Vermiform appendix (tissue), 1 donor: ENCODE measurements around a stretch of chr2.

DNA sequence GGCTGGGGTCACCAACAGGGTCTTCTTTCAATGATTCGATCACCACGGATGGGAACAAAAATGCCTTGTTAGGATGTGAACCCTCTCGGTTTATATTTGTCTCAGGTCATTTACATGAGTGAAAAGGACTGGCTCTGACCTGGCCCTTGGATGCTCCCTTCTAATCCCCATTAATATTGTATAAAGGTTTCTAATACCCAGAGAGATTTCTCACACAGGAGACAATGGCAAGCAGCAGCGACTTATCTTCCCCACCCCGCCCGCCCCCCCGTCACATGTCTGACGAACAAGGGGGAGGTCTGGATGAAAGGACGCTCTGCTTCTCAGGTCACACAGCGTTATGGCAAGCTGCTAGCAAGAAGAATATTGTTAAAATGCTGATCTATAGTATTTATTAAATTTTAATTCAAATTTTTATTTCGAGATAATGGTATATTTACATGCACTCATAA lies 30.3 kb upstream of the E2F6 start:
- PRO-cap, result no peak

GRCh38 chr2:11687827-11688696 lies 18.1 kb upstream of the NTSR2 start:
- PRO-cap, result no peak

- PRO-cap, result no peak
These were observed 4.2 kb downstream of the LPIN1 start for GRCh38 chr2:11750189-11751514.

DNA sequence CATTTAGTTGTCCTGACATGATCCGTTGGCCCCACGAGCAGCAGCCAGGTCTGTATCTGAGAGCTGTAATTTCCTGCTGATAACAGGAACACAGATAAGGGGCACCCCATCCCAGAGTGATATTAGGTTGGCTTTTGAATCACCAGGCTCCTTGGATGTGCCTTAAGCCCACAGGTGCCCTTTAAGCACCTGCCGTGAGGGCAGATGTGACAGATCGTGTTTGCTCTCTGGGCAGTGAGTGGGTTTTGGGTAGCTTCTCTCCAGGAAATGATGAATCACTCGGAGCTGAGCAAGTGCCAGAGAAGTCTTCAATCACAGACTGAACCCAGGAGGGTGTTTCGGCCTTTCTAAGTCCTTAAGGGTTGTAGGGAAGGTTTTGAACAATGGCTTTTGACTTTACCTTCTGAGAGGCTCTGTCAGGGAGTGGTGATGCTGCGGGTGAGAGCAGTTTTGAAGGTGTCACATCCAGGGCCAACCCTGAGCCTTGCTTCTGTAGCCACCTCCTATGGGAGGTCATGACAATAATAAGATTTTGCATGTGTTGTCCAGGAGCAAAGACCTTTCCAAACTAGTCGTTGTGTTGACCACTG lies 7.8 kb downstream of the LPIN1 start:
- PRO-cap, result bidirectional peak, plus-strand start at position 278 of the sequence, minus-strand start at position 222 of the sequence

- PRO-cap, result no peak
These were observed 260.8 kb downstream of the LPIN1 start for GRCh38 chr2:12007280-12007625.

- PRO-cap, result unidirectional peak, minus-strand start at chr2:12262719
These were observed 454.2 kb upstream of the TRIB2 start for GRCh38 chr2:12262444-12263083.

GRCh38 chr2:12478848-12479104 lies 238.0 kb upstream of the TRIB2 start:
- PRO-cap, result no peak

- PRO-cap, result no peak
These were observed 16.1 kb upstream of the TRIB2 start for GRCh38 chr2:12700609-12701073.

DNA sequence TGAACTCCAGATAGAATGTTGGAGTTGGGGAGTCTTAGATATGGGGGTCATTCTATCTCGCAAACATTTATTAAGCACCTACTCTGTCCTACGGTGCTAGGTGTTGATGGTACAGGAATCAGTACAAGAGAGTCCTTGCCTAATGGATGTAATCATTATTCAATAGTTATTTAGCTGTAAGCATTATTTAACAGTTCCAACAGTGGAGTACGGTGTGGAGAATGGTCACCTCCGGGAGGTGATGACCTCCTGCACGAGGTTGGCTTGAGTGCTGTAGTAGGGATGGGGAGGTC lies 14.2 kb downstream of the TRIB2 start:
- PRO-cap, result no peak

DNA sequence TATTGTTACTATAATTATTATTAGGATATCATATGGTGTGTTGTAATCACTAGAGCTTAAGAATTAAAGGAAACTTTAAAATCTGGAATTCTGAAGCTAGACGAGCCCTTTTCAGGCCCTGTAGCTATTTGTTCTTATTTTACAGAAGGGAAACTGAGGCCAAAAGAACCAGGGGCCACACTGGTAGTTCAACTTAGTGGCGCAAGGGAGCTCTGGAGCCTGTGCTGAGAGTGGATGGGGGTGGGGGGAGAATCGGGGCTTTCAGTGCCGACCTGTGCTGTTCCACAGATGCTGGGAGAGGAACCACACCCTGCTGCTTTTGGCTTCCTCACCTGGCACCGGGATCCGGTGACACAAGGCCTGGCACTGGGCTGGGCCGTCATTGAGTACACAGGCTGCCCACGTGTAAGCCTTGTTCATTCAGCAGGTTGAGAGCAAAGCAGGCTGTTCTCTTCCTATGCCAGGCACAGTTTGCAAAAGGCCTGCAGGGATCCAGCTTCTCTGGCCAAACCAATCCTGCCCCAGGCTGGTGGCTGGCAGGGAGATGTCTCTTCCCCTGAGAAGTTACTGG lies 17.0 kb downstream of the TRIB2 start:
- PRO-cap, result no peak

GRCh38 chr2:13876377-13876796 lies 756.1 kb upstream of the LRATD1 start:
- PRO-cap, result no peak

- PRO-cap, result no peak
These were observed 162.6 kb downstream of the MYCN start for GRCh38 chr2:16102789-16103601.

- PRO-cap, result unidirectional peak, minus-strand start at chr2:16245239
These were observed 304.7 kb downstream of the MYCN start for GRCh38 chr2:16244959-16245488.

DNA sequence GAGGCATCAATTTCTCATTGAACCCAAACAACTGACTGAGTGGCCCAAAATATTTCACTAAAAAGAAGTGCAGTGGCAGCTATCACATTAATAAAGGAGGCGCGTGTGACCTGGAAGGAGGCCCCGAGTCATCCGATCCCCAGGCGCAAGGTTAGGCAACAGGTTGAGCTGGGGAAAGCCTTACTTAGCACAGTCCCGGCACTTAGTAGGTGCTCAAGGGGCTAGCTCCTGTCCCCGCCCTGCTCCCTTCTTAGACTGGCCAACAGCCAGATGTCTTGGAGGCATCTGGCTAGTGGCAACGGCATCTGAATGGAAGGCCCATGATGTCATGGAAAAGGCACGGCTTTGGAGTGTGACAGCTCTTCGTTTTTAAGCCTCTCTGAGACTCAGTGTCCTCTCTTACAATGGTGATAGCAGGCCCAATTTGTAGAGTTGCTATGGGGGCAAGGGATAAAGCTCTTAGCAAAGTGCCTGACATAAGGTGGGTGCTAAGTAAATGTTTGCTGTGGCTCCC lies 258.3 kb downstream of the CYRIA start:
- PRO-cap, result no peak

GRCh38 chr2:16602985-16604028 lies 62.3 kb downstream of the CYRIA start:
- PRO-cap, result no peak

GRCh38 chr2:16623495-16624871 lies 41.7 kb downstream of the CYRIA start:
- PRO-cap, result no peak

DNA sequence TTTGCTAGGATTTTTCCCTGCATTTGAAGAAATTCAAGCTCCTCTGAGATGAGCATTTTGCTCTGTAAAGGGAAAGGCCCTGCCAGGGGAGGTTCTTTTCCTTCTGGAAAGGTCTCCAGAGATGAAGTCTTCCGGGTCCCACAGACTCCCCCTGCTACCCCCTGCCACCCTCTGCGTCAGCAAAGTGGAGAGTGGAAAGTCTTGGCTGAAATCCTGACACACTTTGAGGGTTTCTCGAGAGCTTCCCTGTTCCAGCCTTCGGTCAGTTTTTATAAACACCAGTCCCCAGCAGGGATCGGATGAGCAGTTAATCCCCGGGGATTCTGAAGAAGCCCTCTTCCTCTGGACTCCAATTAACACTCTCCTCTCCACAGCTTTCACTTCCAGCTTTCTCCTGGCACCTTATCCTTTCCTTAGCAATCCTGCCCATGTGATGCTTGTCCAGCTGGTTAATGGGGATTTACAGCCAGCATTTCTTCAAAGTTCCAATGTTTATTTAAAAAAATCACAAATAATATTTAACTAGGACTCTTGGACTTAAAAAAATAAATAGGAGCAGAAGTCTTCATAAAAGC lies 13.1 kb downstream of the CYRIA start:
- PRO-cap, result no peak

GRCh38 chr2:17649265-17649849 lies 104.3 kb downstream of the SMC6 start:
- PRO-cap, result no peak

DNA sequence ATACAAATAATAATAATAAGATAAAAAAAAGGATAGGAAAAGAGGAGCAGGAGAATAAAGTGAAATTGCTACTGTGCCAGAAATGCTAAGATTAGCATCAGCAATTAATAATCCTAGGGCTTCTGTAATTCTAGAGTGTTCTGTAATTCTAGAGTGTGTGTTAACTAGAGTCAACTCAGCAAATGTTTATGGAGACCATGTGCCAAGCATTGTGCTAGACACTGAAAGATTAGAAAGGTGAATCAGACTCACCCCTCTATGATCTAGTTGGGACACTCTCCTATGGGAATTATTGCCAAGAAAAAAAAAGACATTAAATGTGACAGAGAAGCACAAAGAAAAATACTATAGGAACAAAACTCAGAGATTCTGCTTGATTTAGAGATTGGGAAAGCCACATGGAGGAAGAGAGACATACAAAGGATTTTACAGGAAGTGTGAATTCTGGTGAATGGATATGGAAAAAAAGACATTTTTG lies 61.3 kb upstream of the NT5C1B start:
- PRO-cap, result no peak

- PRO-cap, result unidirectional peak, plus-strand start at chr2:19281731
These were observed 76.9 kb downstream of the OSR1 start for GRCh38 chr2:19281497-19281897.